Cardiac atrium fibroblast (primary cell): ENCODE measurements around a stretch of chr12.

GRCh38 chr12:6450820-6451891 is 686 bp upstream of the TAPBPL start:
- RAMPAGE, long total RNA, result no peak

DNA sequence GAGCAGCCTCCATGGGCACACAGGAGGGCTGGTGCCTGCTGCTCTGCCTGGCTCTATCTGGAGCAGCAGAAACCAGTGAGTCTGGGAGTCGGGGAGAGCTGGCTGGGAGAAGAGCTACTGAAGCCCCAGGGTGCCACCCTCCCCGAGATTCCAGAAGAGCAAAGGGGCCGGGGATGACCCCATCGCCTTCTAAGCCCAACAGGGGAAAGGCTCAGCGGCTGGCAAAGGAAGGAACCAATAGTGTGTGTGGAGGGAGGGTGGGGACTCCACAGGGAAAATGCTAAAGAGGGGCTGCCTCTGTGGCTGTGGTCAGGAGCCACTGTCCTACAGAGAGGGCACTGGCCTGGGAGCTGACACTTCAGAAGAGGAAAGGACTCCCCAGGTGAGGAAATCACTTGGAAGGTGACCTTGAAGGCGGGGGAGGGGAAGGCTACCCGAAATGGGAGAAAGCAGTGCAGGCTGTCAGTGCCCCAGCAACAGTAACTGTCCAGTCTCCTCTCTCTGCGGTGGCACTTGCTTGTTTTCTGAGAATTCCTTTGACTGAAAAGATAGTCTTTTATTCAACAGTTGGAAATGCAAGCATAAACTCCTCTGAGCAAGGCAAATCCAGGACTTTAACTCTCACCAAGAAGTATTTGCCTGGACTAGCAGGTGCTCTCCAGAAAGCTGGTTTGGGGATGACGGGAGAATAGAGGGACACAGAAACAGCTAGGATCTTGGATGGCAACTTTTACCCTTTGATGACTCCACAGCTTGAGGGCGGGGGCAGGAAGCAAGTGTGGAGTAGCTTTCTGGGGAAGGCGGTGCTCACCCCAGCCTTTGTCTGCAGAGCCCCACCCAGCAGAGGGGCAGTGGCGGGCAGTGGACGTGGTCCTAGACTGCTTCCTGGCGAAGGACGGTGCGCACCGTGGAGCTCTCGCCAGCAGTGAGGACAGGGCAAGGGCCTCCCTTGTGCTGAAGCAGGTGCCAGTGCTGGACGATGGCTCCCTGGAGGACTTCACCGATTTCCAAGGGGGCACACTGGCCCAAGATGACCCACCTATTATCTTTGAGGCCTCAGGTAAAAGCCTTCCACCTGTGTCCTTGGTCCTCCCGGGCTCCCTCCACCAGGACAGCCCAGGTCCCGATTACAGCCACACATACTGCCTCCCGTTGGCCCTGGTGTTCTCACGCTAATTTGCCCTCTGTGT is 791 bp downstream of the TAPBPL start:
- RAMPAGE, long total RNA, result no peak

DNA sequence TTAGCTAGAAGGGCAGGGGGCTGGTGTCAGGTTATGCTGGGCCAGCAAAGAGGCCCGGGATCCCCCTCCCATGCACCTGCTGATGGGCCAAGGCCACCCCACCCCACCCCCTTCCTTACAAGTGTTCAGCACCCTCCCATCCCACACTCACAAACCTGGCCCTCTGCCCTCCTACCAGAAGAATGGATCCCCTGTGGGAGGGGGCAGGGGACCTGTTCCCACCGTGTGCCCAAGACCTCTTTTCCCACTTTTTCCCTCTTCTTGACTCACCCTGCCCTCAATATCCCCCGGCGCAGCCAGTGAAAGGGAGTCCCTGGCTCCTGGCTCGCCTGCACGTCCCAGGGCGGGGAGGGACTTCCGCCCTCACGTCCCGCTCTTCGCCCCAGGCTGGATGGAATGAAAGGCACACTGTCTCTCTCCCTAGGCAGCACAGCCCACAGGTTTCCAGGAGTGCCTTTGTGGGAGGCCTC is 1.1 kb upstream of the GAPDH start:
- RAMPAGE, long total RNA, result no peak

DNA sequence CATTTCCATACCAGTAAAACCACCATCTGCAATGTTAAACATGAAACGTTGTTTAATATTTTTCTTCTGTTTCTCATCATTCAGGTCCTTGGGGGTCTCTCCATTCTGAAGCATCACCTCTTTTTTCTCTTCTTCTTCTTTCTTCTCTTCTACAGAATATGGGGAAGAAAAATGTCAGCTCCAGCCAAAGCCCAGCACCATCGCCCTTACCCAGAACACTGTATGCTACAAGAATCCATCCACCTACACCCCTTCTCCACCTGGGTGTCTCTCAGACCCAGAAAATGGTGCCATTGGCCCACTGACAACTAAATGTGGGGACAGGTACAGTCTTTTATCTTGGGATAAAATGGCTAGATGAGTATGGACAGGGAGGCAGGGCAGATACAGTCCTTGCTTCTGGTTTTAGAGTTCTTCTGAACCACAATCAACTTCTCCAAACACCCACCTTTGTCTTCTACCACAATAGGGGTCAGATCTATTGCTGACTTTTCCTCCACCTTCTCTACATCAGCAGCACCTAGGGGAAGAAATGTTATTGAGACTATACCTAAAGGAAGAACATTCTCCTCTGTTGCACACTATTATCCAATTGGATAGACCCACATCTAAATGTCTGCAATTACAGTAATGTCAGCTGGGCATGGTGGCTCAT is 10.4 kb upstream of the NOP2 start:
- RAMPAGE, long total RNA, result no peak

DNA sequence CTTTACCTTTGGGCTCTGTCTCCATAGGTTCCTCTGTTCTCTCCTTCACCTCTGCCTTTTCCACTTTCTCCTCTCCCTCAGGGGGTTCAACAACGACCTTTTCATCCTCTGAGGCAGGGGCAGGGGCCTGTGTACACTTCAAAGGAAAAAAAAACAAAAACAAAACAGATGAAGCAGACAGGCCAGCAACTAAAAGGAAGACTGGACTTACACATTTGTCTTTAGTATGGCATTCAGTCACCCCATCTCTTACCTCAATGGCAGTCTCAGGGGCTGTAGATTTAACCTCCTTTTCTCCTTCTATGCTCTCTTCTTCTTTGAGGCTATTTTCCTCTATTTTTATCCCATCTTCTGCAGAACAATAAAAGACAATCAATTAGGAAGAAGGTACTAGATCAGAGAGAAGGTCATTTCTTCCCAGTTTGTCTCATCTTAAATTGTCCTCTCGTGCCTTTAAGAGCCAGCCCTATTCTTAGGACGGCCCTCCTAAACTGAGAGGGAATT is 13.0 kb upstream of the NOP2 start:
- RAMPAGE, long total RNA, result no peak

- RAMPAGE, long total RNA, result no peak
These were observed 13.5 kb upstream of the NOP2 start for GRCh38 chr12:6581542-6581942.

GRCh38 chr12:6605617-6606097 is 1.5 kb downstream of the CHD4 start:
- RAMPAGE, long total RNA, result no peak

- RAMPAGE, long total RNA, result no peak
These were observed 8.2 kb upstream of the PIANP start for GRCh38 chr12:6708549-6709385.

DNA sequence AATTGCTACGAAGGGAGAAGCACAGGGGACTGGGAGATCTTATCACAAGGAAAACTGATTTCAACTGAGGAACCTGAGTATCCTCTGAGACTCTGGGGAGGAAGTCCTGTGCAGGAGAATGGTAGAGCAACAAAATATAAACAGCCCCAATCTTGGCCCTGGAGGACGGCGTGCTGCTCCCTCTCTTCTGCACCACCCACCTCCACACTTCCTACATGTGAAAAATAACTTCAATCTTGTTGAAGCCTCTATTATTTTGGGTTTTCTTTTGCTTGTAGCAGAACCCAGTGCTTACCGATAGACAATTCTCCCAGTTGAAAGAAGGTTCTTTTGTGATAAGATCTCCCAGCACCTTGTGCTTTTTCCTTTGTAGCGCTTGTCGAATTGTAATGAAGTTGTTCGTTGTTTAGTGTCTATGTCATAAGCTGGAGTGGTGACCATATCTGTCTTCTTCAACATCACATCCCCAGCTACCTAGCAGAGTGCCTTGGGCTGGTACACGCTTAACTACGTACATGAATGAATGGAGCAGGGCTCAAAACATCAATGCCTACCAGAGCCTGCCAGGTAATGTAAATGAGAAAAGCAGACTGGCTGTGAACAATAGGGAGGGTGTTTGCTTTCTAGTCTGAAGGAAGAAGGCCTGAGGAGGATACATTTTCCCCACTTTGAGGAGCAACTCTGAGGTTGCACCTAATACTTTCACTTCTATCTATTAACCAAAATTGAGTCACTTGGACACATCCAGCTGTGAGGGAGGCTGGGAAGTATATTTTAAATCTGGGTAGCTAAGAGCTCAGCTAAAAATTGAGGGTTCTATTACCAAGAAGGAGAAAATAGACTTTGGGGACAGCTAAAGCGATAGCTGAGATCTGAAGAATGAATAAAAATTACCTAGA is 2.6 kb upstream of the CD4 start:
- RAMPAGE, long total RNA, result no peak

DNA sequence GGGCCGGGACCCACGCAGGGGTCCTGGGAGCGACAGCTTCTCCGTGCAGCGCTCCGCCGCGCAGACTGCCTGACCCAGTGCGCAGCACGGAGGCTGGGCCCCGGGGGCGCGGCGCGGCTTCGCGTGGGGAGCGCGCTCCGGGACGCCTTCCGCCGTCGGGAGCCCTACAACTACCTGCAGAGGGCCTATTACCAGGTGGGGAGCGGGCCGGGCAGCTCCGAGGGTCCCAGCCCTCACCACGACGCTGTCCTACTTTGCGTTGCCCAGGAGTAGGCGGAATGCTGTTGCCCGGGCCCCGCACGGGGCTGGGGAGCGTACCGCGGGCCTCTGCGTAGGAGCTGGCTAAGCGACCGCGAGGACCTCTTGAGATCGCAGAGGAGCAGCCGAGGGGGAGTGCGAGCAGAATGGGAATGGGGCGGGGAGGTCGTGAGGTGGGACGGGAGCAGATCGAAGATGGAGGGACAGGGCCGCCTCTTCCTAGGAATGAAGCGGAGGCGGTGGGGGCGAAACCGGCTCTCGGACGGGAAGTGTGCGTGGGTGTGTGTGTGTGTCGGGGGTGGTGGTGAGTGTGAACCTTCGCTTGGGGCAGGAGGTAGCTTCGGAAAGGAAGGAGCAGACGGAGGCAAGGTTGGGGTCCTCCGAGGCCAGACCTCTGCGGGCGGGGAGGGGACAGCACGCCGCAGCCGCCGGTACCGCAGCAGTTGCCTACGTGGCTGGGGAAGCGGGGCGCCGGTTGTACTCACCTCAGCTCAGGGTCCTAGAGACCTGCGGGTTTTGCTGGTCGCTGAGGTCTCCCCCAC is 737 bp downstream of the P3H3 start:
- RAMPAGE, long total RNA, result no peak

DNA sequence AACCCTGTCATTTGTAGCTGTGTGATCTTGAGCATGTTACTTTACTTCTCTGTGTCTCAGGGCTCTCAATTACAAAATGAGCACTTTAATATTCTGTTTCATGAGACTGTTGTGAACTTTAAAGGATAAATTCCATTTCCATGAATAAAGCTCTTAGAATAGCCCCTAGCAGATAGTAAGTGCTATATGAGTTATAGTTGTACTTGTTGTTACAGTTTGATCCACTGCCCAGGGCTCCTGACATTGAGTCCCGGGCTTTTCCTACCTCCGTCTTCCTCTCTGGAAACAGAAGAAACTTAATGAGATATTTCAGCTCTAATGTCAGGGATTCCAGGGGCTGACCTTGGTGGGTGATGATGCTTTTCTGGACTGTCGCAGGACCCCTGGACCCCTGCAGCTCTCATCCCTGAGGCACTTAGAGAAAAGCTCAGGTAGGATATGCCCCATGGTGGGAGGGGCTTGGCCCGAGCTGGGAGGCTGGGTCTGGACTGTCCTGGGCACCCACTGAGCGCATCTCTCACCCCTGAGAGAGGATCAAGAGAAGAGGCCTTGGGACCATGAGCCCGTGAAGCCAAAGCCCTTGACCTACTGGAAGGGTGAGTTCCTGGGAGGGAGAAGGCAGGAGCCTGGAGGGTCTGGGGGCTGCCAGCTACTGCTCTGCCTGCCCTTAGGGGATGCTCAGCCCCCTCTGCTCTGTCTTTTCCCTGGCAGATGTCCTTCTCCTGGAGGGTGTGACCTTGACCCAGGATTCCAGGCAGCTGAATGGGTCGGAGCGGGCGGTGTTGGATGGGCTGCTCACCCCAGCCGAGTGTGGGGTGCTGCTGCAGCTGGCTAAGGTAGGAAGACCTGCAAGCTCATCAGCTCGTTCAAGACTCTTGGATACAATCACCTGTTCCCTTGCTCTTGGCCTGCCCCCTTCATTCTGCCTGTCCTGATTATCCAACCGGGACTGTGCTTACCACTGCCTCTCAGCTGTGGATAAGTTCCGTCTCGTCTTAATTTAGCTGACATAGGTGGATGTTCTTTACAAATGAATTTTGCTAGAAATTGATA is 5.3 kb downstream of the P3H3 start:
- RAMPAGE, long total RNA, result no peak

GRCh38 chr12:6841100-6841716 is 483 bp downstream of the GNB3 start:
- RAMPAGE, long total RNA, result no peak

DNA sequence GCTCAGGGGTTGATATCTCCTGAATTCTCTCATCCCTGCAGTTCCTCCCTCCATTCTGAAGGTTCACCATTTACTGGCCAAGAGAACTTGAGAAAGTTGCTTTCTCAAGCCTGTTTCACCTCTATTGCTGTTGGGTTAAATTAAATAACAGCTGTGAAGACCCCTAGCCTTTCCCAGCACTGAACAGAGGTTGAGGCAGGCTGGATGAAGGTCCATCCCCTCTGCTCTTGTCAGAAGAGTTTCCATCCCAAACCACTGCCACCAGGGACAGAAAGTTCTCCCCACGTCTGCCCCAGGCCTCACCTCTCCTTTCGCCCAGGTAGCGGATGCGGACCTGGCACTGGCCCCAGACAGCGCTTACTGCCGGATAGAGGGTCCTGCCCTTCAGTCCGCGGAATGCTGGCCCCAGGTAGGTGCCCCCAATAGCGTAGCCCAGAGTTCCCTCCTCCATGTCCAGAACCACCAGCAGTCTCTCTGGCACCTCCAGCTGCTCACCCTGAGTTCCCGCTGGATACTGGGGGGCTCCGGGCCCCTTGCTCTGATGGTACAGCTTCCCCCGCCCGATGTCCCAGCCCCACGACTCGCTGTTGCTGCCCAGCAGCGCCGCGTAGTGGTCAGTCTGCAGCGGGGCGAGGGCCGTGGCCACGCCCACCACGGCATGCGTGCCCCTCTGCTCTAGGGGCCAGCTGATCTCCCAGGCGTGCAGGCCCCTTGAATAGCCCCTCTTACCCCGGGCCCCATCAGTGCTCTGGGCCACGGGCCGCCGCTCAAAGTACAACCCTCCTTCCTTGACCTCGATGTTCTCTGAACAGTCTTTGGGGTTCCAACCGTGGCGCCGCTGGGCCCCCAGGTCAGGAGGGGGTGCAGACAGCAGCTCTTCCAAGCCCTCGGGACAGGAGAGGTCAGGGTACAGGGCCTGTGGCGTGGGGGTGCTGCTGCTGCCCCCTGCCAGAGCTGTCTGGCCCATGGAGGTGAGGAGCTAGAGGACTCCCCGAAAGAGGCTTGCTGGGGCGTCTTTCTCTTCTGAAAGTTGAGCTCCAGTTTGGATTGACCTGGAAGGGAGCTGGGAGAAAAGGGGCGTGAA is 826 bp downstream of the SPSB2 start:
- RAMPAGE, long total RNA, result no peak

DNA sequence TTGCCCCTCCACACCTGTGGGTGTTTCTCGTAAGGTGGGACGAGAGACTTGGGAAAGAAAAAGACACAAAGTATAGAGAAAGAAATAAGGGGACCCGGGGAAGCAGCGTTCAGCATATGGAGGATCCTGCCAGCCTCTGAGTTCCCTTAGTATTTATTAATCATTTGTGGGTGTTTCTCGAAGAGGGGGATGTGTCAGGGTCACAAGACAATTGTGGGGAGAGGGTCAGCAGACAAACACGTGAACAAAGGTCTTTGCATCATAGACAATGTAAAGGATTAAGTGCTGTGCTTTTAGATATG is 12.7 kb upstream of the SPSB2 start:
- RAMPAGE, long total RNA, result no peak

DNA sequence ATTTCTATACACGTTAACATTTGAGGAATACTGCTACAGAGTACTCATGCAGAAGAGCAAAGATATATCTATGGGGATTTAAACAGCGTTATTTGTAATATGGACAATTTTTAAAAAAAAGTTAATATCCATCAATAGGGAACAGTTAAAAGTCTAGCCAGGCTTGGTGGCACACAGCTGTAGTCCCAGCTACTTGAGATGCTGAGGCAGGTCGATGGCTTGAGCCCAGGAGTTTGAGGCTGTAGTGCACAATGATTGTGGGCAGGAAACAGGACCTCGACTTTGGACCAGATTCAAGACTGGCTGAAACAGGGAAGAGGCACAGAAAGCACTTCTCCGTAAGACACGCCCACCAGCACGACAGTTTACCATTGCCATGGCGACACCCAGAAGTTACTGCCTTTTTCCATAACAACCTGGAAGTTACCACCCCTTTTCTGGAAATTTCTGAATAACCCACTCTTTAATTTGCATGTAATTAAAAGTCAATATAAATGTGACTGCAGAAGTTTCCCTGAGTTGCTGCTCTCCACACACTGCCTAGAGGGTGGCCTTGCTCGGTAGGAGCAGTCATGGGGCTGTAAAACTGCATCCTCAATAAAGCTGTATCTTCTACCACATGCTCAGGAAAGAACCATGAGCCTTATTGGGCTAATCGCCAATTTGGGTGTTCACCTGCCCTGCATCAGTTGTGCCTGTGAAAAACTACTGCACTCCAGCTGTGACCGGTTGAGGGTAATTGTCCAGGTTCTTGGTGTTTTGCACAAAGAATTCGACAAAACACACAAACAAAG is 4.7 kb upstream of the LRRC23 start:
- RAMPAGE, long total RNA, result no peak

DNA sequence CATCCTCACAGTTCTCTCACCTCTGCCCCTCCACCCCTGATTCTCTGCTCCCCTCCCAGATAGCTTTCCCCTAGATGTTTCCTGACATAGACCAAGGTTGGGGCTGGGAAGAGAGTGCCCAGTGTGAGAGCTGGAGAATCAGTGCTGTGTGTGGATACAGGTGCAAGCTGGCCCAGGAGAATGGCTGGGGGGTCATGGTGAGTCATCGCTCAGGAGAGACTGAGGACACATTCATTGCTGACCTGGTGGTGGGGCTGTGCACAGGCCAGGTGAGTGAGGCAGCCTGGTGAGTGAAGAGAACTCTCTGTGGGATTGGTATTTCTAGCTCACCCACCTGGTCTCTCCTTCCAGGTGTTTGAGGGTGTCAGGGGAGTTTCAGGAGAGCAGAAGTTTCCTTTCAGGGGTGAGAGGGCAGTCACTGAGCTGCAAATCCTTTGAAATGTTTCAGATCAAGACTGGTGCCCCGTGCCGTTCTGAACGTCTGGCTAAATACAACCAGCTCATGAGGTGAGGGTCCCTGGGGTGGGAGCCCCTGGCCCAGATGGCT is 5.8 kb upstream of the ATN1 start:
- RAMPAGE, long total RNA, result no peak

DNA sequence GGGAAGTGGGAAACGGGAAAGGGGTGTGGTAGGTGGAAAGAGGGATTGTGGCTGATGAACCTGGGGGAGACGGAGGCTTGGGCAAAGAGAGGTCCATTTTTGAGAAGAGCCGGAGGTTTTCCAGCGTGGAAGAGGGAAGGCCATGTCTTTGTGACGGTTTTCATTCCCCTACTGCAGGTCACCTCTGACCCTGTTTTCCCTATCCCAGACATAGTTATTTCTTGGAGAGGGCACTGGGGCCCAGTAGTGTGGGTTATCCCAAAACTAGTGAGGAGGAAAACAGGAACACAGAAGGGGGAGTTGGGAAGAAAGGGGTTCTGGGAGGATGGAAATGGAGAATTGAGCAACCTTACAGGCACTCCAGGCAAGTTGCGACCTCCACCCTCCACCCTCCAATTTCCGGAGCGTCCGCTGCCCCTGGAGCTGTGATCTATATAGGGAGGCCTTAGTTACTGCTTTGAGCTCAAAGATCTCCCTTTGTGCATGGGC is 1.2 kb downstream of the ATN1 start:
- RAMPAGE, long total RNA, result no peak

- RAMPAGE, long total RNA, result no peak
These were observed 4.1 kb downstream of the EMG1 start for GRCh38 chr12:6974735-6975362.

- RAMPAGE, long total RNA, result no peak
These were observed 22.4 kb downstream of the LPCAT3 start for GRCh38 chr12:6995584-6996522.

GRCh38 chr12:7012618-7012909 is 5.7 kb downstream of the LPCAT3 start:
- RAMPAGE, long total RNA, result no peak